LHCN-M2 (cell line): Measurements from ENCODE around the gene CDT1.

GRCh38 chr16:88713936-88714969 is 8.0 kb downstream of the CTU2 start:
- RAMPAGE, long total RNA = no peak

DNA sequence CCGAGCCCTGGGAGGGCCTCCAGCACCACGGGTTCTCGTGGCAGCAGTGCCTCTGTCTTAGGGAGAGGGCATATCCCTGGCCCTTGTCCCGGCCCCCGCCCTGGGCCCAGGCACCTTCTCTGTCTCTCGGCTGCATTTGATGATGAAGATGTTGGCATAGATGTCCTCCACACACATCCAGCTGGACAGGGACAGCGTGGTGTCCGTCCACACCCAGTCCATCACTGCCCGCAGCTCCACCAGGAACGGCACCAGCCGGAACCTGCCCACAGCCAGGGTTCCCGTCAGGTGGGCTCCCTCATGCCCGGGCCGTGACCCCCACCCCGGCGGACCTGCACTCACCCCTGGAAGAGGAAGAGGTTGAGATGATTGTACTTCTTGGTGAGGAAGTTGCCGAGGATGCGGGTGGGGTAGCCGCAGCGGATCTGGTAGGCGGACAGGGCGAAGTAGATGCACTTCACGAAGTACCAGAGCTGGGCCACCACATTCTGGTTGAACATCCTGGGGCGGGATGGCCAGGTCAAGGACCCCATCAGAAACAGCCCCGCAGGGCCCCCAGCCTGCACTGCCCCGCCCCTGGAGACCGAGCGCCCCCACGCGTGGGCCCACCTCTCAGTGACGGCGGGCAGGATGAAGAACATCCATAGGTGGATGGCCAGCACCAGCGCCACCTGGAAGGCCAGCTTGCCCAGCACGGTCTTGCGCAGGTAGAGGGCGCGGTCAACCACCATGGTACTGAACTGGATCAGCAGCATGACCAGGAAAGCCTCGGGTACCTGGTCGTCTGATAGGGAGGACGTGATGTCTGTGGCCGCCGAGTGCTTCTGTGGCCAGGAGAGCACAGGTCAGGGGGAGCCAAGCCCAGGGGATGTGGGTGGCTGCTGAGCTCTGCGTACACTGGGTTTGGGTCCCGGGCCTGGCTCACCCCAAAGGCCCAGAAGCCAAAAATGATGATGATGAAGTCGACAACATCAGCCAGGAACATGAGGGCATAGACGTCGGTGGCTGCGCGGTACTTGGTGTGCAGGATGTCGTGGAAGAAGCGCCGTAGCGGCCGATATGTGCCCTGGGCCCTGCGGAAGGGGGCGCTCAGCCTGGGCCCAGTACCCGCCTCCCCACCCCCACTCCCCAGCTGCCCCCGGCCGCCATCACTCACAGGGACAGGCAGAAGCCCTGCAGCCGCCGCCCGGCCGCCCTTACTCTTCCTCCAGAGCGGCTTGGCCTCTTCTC is 13.6 kb downstream of the CTU2 start:
- RAMPAGE, long total RNA = no peak

DNA sequence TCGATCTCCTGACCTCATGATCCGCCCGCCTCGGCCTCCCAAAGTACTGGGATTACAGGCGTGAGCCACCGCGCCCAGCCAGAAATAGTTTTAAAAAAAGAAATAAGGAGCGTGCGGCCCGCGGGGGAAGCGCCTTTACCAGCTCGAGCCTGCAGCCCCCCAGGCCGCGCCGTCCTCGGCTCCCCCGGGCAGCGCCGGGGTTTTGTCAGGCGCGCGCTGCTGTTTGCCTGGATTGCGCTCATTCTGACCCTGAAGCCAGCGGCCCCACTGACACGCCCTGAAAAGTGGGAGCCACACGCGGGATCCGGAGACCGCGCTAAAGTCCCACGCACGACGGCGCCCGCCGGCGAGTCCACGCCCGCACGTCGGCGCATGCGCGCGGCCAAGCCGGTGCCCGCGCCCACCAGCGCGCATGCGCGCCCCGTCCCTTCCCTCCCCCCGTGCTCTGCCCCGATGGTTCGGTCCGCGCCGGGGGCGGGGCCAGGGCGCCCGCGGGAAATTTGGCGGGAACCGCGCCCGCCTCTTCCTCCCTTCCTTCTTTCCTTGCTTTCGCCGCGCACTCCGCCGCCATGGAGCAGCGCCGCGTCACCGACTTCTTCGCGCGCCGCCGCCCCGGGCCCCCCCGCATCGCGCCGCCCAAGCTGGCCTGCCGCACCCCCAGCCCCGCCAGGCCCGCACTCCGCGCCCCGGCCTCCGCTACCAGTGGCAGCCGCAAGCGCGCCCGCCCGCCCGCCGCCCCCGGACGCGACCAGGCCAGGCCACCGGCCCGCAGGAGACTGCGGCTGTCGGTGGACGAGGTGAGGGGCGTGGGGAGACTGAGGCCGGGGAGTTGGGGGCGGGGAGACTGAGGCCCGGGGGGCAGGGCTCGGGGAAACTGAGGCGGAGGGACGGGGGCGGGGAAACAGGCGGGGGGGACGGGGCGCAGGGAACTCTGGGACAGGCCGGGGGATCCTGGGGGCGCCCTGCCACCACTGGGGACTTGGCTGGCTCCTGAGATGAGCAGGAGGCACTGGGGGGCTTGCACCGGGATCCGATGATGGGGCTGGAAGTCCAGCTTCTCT is at the start of gene CDT1:
TSS of gene CDT1 (plus strand) at position 527 of the 1,061 bp plus-strand sequence.
- RAMPAGE, long total RNA = no peak

- RAMPAGE, long total RNA = no peak
Observed at GRCh38 chr16:88870526-88871216, 4.2 kb upstream of the PABPN1L start.

DNA sequence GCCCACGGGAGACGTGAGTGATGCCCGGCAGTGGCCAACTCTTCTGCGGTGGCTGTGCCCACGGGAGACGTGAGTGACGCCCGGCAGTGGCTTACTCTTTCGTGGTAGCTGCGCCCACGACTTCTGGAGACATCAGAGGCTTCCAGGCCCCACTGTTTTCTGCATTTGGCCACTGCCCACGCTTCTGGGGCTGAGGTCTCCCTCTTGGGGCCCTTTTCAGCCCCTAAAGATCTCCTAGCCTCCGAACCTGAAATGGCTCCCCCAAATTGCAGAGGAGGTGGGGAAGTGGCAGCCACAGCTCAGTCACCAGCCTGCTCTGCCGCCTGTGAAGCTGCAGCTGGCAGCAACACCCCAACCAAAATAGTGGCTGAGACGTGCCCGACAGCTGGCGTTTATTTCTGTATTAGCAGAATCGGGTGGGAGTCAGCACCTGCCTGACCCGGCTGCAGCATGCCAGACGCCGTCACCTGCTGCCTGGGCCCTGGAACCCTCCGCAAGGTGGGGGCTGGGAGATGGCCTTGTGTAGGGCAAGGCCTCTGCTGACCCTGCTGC is 17.3 kb upstream of the PABPN1L start:
- RAMPAGE, long total RNA = no peak

DNA sequence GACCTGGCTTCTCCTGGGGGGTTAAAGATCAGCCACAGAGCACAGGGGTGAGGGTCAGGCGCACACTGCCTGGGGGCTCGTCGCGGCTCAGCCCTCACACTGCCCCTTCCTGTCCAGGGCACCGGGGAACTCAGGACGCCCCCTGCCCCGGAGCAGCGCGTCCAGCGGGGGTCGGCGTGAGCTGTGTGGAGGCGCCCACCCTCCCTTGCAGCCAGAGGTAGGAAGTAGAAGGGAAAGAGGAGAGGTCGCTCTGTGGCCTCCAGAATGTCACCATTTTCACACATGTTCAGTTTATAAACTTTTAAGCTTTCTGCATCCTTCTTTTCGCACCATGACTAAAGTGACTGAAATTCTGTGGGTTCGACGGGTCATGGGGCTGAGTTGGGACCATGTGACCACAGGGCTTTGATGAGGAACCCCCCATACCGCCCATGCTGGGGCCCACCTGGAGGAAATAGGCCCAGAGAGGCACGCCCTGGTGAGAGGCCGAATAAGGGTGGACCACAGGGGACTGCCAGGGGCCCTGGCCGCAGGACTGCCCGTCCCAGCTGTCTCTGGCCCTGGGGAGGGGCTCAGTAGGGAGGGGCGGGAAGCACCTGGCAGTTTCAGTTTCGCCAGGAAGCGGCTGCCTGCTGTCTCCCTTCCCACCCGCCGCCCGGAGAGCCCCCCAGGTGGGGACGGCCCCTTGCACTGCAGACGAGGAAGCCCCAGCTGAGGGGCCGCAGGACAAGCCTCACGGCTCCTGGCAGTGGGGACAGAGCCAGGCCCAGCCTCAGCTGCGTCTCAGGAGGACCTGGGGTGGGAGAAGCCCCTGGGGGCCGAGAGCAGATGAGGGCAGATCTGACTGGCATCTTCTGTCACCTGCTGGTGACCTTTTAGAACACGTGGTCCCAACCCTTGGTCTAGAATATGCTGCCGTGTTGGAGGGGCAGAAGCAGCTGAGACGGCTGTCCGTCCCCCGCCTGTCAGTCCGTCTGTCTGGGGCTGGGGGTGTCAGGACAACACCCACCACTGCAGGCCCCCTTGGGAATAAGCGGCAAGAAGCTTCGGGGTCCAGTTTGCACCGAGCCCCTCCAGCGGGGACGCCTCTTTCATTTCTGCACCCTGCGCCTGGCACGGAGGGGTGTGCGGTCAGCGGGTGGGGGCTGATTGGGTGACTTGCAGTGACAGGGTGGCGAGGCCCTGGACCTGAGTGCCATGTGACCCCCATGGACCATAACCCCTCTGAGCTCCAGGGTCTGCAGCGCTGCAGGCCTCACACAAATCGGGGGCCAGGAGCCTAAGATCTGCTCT is 8.9 kb downstream of the CBFA2T3 start:
- RAMPAGE, long total RNA = no peak

GRCh38 chr16:88974898-88976107 is 1.7 kb downstream of the CBFA2T3 start:
- RAMPAGE, long total RNA = no peak

- RAMPAGE, long total RNA = no peak
Observed at GRCh38 chr16:89052848-89053283, 40.8 kb upstream of the ACSF3 start.

DNA sequence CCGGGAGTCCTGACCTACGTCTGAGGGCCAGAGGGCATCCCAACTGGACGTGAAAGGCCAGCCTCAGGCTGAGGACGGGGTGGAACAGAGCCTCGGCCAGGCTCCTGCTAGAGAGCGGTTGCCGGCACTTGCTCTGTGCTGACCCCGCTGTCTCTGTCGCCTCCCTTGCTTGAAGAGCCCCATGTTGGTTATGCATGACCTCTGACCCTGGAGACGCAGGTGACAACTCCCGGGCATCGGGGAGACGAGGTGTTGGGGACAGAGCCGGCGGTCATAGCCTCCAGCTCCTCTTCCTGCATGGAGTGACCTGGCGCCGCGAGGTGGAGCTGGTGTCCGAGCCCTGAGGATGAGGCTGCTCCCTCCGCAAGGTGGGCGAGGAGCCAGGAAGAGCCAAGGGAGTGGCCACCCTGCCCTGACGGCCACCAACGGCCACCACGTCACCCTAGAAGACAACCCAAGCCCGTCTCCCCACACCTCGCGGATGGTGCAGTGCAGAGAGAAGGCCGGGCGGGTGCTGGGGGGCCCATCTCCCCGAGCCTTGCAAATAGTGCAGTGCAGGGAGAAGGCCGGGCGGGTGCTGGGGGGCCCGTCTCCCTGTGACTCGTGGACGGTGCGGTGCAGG is 40.3 kb upstream of the ACSF3 start:
- RAMPAGE, long total RNA = no peak

DNA sequence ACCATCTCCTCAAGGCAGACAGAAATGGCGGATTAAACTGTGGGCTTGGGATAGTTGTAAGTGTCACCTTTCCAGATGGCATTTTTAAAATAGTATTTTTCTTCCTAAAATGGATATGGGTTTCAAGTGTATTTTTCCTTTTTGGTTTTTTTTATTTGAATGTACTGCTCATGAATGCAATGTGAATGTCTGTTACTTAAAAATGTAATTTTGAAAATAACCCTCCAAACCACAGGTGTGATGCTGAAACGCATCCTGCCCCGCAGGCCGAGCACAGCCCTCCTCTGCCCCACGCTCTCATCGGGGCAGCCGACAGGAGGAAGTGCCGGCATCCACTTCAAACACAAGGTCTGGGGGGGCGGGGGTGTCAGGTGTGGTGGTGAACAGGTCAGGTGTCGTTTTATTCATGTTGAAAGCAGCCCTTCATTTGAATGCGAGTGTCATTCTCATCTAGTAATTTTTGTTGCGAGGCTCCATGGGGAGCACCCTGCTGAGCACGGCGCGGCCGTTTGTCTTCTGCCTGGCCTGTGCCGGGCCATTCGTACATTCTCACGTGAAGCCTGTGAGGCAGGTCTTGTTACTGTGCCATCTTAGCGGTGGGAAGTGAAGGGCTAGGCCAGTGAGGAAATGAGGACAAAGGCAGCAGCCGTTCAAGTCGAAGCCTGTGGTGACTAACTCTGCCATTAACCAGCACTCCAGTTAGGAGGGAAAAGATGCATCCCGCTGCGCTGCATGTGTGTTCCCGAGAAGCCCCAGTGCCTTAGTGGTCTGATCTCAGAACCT is 1.8 kb downstream of the ACSF3 start:
- RAMPAGE, long total RNA = no peak

GRCh38 chr16:89154157-89154740 is 17.3 kb upstream of the CDH15 start:
- RAMPAGE, long total RNA = no peak

DNA sequence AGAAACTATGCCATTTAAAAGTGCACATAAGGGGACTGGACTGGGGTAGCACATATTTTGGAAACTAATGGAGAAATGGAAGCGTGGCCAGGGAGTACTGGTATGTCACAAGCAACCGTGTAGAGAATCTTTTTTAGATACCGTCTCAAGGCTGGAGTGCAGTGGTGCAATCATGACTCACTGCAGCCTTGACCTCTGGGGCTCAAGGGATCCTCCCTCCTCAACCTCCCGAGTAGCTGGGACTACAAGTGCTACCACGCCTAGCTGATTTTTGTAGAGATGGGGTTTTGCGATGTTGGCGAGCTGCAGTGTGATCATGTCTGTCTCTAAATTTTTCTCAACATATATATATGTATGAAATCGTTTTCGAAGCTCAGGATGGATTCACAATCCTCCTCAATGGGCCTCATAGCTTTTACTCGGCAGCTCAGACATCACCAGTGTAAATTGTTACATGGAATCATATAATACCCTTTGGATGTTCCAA is 51.6 kb downstream of the ZNF778 start:
- RAMPAGE, long total RNA = no peak

DNA sequence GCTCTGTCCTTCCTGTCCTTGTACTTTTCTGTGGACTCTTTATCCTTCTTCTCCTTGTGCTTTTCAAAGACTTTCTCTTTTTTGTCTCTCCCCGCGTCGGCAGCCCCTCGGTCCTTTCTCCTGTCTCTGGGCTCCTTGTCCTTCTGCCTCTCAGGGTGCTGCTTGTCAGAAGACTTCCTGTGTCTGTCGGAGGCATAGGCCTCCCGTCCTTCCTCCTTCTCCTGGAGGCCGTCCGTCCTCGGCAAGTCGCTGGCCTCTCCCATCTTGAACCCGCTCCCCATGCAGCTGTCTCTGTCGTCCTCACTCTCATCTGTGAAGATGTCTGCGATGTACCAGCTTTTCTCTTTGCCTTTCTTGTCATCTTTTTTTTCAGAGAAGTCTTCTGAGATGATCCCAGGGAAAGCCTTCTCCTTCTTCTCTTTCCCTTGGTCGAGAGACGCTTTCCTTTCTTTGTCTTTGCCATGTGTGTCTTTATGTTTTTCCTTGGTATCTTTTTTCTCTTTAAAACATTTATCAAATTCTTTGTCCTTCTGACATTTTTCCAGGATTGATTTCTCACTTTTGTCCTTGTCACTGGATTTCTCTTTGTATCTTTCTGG is 65.5 kb downstream of the ZNF778 start:
- RAMPAGE, long total RNA = no peak

GRCh38 chr16:89295823-89296950 is 78.7 kb downstream of the ZNF778 start:
- RAMPAGE, long total RNA = no peak

GRCh38 chr16:89378592-89379397 is 111.6 kb downstream of the ANKRD11 start:
- RAMPAGE, long total RNA = no peak

DNA sequence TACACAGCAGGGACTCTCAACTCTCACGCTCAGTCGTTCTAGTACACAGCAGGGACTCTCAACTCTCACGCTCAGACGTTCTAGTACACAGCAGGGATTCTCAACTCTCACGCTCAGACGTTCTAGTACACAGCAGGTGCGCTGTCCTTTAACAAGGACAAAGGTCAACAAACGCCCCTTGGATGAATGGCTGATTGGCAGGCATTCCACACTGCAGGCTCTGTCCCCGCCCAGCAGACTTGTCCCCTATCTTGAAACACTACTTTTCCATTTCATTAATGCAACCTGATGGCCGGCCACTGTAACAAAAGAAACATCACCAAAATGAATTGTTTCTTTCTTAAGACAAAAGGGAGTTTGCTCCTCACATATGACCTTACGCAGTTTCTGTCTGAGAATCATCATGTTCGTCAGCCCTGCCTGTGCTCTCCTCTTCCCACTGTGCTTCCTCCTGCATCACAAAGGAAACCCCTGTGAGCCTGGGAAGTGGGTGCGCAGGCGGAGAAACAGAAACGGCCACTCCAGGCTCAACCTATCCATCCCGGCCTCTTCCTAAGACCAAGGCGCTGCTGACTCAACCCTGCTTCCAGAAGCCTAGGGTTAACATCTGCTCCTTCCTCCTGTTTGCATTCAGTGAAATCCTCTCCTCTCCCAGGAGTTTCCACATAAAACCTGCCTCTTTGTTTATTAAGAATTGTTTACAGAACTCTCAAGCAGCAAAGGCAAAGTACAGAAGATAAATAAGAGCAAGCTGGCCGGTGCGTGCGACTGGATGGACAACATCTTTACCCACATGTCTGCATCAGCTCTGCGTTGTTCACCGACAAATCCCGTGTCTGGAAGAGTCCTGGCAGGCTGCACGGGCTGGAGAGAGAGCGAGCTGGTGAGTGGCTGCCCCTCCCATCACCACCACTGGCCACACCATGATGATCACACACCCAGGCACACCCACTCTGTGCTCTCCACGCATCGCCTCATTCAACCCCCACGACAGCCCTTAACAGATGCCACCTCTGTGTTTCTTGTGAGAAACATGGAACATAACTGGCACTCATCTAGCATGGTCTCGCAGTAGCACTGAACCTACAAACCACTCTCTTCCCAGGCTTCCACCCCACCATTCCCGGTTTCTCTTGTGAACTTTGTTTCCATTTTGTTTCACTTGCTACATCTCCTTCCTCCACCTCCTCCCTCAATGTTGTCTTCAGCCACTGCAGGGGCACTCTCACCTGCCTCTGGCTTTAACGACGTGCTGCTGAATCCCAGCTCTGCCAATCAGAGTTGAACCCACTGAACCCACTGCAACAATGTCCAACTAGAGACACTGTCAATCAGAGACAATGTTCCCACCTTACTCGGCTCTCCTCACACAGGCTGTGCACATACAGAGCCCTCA is 59.4 kb downstream of the ANKRD11 start:
- RAMPAGE, long total RNA = no peak

GRCh38 chr16:89534539-89534954 is 25.9 kb upstream of the RPL13 start:
- RAMPAGE, long total RNA = no peak

DNA sequence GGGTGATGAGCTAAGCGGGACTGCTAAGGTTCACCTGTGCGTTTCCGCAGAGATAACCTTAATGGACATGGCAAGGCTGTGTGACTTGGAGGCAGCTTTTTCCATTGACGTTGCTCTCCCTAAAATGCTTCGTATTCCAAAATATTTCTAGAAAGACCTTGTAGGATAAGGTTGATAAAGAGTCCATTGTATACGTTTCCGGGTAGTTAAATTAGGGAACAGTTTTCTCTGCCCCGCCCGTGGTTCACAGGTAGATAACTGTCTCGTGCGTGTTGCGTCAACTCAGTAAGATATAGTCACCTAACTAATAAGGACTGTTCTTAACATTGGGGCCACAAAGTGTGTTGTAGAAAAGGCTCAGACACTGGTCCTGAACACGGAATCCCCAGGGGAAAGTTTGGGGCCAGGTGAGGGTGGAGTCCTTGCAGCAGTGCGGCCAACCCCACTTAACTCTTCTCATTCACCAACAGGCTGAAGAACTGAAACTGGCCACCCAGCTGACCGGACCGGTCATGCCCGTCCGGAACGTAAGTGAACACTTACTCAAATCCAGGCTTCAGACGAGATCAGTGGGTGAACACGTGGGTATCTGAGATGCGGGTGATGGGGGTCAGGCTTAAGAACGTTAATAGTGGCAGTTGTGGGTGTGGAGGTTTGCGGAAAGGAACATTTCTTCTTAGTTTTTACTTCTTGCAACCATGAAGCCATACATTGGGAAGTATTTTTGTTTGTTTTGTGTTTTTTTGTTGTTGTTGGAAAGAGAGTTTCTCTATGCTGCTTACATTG is 1.6 kb downstream of the RPL13 start:
- RAMPAGE, long total RNA = no peak

GRCh38 chr16:89565583-89566370 is 5.3 kb downstream of the RPL13 start:
- RAMPAGE, long total RNA = no peak

DNA sequence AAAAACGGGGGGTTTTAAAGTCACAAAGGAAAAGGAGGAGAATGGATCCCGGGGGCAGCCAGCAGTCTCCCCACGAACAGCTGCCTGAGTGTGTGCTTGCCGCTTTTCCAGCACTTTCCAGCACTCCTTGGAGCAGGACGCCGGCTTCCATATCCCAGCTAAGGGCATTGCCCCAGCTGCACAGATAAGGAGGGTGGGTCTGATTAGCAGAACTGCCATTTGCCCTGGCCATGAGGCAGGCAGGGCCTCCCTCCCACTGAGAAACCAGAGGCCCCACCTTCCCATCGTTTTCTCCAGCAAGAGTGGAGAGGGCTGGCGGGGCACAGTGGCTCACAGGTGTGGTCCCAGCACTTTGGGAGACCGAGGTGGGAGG is 19.0 kb downstream of the DPEP1 start:
- RAMPAGE, long total RNA = no peak